Hair follicular keratinocyte (primary cell): ENCODE measurements around a stretch of chr1.

GRCh38 chr1:19201503-19201899 lies 8.6 kb downstream of the UBR4 start:
- RAMPAGE, long total RNA, result no peak

DNA sequence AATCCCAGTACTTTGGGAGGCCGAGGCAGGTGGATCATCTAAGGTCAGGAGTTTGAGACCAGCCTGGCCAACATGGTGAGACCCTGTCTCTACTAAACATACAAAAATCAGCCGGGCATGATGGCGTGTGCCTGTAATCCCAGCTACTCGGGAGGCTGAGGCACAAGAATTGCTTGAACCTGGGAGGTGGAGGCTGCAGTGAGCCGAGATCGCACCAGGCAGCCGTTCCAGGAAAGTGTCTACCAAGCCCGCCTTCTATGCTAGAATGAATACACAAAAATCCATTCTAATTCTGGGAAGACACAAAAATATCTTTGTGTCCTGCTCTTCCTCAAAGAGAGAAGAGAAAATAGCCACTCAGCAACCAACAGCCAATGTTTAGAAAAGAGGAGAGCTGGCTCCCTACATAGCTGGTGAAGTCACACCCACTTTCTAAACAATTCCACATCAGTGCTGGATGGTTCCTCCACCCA lies 19.3 kb downstream of the EMC1 start:
- RAMPAGE, long total RNA, result no peak

GRCh38 chr1:19273973-19274560 lies 14.5 kb downstream of the AKR7A3 start:
- RAMPAGE, long total RNA, result no peak

DNA sequence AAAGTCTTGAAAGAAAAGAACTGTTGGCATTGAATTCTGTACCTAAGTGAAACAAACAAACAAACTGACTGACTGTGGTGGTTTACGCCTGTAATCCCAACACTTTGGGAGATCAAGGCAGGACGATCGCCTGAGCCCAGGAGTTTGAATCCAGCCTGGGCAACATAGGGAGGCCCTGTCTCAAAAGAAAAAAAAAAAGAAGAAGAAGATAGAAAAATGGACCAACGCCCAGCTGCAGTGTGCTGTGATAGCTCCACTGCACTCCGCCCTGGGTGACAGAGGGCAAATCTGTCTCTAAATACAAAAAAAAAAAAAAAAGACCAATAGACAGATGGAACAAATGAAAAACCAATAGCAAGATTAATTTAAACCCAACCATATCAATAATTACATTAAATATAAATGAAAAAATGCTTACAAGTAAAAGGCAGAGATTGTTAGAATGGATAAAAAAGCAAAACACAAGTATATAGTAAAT lies 13.9 kb downstream of the AKR7A3 start:
- RAMPAGE, long total RNA, result no peak

GRCh38 chr1:19338869-19339725 lies 27.0 kb downstream of the SLC66A1 start:
- RAMPAGE, long total RNA, result no peak

- RAMPAGE, long total RNA, result no peak
Measured at GRCh38 chr1:19344338-19344908, 32.3 kb downstream of the SLC66A1 start.

DNA sequence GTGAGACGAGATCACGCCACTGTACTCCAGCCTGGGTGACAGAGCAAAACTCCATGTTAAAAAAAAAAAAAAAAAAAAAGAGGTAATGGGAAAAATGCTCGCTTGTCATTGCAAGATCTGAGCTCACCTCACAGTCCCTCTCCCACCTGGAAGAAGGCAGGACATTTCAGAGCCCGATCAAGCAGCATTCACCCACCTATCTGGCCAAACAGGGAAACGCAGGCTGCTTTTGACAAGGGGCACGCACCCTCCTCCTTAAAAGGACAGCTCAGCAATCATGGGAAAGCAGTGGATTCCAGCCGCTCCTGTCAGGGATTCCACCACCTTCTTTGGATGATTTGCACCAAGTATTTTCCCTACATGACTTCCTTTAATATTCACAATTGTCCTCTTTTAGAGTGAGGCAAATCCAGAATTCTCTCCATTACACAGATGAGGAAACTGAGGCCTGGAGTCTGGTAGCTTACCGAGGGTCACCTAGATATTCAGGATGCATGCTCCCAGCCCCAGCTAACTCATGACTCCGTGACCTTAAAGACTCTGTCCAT lies 80.8 kb downstream of the CAPZB start:
- RAMPAGE, long total RNA, result no peak

DNA sequence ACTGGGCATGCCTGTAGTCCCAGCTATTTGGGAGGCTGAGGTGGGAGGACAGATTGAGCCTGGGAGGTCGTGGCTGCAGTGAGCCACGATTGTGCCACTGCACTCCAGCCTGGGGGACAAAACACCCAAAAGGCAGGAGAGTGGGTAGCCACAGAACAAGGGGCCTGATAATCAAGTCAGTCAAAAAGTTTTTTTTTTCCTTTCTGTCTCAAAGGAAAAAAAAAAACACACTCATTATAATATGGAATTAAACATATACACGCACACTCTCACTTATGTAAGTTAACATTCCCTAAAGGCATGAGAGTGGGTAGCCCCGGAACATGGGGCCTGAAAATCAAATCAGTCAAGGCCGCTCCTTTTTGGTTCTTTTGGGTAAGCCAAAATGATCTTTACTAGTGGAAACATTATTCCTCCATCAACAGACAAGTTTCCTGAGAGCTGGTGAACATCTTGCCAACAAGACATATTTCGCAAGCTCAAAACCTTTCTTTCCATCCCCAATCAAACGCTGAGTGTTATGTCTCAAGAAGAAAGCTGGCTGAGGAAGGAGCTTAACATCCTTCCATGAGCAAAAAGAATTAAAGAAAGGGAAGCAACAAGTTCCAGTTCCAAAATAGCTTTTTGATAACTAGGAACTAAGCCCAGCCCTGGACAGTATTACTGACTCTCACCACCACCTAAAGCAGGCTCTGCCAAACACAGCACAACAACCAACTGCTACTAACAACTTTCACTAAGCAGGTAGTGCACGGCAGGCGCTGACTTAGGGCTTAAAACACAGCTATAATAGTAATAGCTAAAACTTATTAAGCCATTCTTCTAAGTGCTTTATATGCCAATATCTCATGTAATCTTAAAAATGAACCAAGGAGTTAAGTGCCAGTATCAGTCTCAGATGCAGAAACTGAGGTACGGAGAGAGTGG lies 50.3 kb downstream of the CAPZB start:
- RAMPAGE, long total RNA, result no peak

GRCh38 chr1:19436548-19437561 lies 48.5 kb downstream of the CAPZB start:
- RAMPAGE, long total RNA, result no peak

DNA sequence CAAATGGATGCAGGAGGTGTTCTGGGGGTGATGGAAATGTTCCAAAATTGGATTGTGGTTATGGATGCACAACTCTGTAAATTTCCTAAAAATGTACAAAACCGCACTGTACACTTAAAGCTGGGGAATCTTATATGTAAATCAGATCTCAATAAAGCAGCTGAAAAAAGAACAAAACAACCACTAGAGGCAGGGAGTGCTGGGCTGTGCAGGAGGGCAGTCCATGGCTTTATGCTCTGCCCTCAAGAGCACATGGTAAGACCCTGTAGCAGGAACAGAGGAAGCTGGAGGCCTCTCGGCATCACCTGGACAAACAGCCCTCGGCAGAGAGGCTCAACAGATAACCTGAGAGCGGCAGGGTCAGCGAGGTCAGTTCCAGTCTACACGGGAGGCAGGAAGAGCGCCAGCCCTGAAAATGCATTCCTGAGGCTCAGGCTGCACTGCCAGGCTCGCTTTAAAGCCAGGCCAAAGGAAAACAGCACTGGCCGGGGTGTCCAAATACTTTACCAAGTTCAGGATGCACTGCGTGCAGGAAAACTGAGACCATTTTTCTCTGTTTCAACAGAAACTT lies 39.5 kb downstream of the CAPZB start:
- RAMPAGE, long total RNA, result no peak

- RAMPAGE, long total RNA, result no peak
Measured at GRCh38 chr1:19458730-19459244, 26.6 kb downstream of the CAPZB start.

- RAMPAGE, long total RNA, result no peak
Measured at GRCh38 chr1:19465978-19466596, 19.3 kb downstream of the CAPZB start.

- RAMPAGE, long total RNA, result no peak
Measured at GRCh38 chr1:19467119-19468193, 17.9 kb downstream of the CAPZB start.

- RAMPAGE, long total RNA, result no peak
Measured at GRCh38 chr1:19533609-19534032, 48.3 kb upstream of the CAPZB start.

GRCh38 chr1:19599143-19599766 lies 2.5 kb downstream of the MICOS10 start:
- RAMPAGE, long total RNA, result no peak

GRCh38 chr1:19623337-19624155 lies 20.6 kb upstream of the NBL1 start:
- RAMPAGE, long total RNA, result no peak

GRCh38 chr1:19645524-19646407 lies 1.7 kb downstream of the NBL1 start:
- RAMPAGE, long total RNA, result no peak

GRCh38 chr1:19648526-19648831 lies 4.4 kb downstream of the NBL1 start:
- RAMPAGE, long total RNA, result no peak

GRCh38 chr1:19652088-19652619 lies 8.0 kb downstream of the NBL1 start:
- RAMPAGE, long total RNA, result no peak

DNA sequence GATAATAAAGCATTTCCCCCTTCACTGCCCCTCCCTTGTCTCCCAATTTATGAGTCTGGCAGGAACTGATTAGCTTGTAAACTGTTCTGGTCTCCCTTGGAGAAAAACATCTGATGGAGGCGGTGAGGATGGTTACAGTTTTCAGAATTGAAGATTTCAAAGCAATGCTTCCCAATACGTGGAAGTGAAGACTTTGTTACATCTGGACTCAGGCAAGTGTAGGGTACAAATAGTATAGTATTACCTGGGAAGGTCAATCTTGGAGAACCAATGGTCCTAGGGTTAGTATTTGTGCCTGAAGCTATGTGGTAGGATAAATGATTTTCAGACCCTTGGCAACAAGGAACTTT lies 20.9 kb upstream of the OTUD3 start:
- RAMPAGE, long total RNA, result no peak